Pulmonary artery (tissue), 1 donor: ENCODE measurements around the genes GTF2H2, MCCC2 and ANKRA2.

GRCh38 chr5:71067516-71067965 is at the start of gene GTF2H2:
Gene GTF2H2, minus strand, starts transcription at chr5:71067676.
- PRO-cap, result no peak

- PRO-cap, result no peak
Observed at GRCh38 chr5:71458564-71459031, 3.1 kb downstream of the BDP1 start.

DNA sequence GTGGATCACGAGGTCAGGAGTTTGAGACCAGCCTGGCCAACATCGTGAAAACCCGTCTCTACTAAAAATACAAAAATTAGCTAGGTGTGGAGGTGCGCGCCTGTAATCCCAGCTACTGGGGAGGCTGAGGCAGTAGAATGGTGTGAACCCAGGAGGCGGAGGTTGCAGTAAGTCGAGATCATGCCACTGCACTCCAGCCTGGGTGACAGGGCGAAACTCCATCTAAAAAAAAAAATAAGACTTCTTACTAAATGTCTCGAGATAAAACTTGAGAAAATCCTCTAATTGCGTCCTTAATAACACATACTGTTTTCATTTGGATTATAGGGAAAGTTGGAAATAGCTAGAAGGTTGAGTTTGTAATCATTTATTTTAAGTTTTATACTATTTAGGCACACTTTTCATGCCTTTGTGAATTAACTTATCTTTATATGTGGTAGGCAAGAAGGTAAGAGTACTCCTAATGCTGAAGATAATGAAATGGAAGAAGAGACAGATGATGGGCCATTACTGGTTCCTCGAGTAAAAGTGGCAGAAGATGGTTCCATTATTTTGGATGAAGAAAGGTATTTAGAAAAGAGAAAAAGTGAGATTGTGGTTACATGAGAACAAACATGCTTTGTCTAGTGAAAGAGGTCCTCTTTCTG is 10.3 kb downstream of the BDP1 start:
- PRO-cap, result no peak

DNA sequence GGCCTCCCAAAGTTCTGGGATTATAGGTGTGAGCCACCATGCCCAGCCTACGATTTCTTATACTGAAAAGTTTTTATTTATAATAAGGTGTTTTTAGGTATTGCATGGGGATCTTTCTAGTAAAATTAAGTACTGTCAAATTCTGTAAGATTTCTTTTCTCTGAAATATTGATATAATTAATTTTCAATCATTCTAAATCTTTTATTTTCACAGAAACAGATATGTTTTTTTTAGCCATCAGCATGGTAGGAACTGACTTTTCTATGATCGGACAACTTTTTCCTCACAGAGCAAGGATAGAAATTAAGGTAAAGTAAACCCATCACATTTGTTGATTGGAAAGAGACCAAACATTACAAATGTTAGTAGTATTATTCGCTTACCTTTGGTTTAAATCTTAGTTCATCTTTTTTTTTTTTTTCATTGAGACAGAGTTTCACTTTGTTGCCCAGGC is 14.8 kb downstream of the BDP1 start:
- PRO-cap, result no peak

DNA sequence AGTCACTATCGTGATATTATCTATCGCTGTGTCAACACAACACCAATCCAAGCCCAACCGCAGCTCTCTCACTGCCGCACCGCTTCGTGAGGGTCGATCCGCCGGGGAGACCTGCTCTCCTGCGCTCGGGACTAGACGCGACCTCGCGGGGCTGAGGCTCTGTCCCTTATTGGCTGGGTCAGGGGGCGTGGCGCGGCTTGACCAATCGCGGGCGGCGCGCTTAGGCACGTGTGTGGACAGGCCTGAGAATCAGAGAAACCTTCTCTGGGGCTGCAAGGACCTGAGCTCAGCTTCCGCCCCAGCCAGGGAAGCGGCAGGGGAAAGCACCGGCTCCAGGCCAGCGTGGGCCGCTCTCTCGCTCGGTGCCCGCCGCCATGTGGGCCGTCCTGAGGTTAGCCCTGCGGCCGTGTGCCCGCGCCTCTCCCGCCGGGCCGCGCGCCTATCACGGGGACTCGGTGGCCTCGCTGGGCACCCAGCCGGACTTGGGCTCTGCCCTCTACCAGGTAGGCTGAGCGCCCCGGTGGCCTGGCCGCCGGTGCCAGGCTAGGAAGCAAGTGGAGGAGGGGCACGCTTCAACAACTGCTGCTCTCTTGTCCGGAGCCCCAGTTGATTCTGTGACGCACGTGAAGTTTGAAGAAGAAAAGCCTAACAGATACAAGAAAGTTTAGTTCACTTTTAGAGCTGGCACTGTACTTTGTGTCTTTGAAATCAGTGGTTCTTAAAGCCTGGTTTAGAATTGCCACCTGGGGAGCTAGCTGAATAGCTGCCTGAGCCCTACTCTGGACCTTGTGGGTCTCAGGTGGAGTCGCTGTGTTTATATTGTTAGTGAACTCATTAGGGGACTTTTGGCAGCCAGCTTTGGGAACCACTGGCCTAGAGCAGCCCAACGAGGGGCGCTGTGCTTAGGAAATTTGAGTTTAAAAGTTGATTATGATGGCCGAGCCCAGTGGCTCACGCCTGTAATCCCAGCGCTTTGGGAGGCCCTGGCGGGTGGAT is at the start of gene MCCC2:
Gene MCCC2 (plus strand): TSS at position 289 of the 996 bp plus-strand sequence.
- PRO-cap, result bidirectional peak, plus-strand start at position 305 of the sequence, minus-strand start at position 133 of the sequence

DNA sequence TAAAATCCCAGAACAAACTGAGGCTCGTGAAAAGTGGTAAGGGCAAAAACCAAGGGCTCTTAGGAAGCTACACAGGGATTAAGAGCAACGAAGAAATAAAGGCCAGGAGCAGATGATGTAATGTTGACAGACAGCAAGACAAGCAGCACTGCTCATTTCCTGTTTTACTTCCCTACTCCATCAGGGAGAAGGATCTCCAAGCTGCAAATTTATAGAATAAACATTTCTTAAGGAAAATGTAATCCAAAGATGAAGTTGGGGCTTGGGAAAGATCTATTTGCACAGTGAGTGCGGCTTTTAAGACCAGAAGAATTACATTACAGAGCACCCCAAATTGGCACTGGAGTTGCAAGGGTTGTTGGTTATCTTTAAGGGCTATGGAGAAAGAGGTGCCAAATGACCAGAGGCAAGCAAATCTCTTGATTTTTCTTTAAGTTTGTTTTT is 182.2 kb upstream of the MAP1B start:
- PRO-cap, result no peak

DNA sequence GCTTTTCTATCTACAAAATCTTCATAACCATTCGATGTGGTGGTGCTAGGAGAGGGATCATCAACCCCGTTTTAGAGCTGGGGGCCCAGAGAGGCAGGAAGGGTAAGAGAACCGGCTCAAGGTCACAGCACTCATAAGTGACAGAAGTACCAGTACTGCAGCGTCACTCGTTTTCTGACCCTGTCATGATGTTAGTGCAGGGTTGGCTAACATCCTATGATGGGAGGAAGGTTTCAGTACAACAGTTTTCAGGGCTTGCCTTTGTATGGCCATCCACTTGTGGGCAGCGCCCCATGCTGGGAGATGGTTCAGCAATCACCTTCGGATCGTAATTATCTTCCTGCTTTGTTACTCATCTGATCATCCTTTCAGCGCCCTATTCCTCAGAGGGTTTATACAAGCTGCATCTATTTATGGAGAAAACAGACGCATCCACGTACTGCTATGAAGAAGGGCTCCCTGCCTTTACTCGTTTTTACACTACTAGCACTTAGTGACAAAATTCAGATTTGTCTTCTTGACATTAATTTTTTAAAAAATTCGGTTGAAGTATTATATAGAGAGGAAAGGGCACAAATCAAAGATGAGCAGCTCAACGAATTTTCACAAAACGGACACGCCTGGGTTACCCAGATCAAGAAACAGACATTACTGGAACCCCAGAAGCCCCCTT is 2.4 kb downstream of the MAP1B start:
- PRO-cap, result no peak

- PRO-cap, result no peak
Observed at GRCh38 chr5:72166370-72167214, 59.3 kb downstream of the MAP1B start.

- PRO-cap, result no peak
Observed at GRCh38 chr5:72194698-72195594, 87.7 kb downstream of the MAP1B start.

DNA sequence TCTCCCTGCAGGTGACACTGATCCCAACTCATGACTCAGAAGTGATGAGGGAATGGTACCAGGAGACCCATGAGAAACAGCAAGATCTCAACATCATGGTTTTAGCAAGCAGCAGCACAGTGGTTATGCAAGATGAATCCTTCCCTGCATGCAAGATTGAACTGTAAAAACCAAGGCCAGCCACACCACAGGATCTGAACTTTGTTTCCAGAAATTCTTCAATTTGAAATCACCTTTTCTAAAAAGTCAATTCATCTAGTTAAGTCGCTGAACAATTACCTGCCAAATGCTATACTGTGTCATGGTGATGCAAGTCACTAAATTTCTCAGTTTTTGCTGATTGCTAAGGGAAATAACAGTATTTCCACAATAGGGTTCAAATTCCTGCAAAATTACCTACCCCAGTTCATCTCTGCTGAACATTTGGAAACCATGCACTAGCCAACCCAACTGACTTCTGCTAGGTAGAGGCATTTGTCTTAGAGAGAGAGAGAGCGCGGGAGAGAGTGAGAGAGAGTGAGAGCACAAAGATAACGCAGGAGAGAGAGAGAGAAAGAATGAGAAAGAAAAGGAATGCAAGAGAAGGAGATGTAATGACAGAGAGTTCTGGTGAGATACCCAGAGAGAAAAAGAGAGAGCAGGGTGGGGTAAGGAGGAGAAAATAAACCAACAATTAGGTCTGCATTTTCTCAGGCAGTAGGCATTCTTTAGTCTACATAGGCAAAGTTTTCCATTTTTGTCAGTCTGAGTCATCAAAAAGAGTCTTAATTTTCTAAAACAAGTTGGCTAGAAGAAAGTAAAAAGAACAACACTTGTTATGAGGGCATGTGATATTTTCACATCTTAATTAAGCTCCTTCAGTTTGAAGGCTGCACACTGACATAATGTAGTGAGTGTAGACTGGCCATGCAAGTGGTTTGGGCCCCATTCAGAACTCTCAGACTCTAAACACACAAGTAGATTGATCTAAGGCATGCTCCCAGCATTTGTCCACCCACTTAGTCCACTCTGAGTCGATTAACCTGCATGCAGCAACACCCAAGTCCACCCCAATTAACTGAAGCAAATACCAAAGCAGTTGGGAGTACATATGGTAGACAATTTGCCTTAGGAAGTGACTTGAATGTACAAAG is 98.2 kb downstream of the MAP1B start:
- PRO-cap, result no peak

DNA sequence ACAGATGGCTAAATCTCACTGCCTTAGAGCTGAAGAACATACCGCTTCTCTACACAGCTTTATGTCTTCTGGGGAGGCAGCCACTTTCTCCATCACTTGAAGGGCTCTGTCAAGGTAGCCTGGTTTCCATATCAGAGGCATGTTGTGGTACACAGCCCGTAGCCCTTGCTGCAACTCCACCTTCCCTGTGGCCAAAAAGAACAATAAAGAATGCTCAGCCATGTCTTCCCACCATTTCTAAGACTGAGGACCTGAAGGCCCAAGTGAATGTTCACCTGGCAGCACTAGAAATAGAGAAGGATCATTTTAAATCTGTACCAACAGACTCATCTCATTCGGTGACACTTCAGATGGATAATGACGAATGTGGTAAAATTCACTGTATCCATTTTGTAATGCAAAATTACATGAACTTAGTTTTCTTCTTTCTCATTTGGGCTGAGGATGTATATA is 94.0 kb downstream of the MRPS27 start:
- PRO-cap, result no peak

GRCh38 chr5:72556200-72557440 is 49.4 kb upstream of the ZNF366 start:
- PRO-cap, result bidirectional peak, plus-strand start at chr5:72556962, minus-strand start at chr5:72556948

DNA sequence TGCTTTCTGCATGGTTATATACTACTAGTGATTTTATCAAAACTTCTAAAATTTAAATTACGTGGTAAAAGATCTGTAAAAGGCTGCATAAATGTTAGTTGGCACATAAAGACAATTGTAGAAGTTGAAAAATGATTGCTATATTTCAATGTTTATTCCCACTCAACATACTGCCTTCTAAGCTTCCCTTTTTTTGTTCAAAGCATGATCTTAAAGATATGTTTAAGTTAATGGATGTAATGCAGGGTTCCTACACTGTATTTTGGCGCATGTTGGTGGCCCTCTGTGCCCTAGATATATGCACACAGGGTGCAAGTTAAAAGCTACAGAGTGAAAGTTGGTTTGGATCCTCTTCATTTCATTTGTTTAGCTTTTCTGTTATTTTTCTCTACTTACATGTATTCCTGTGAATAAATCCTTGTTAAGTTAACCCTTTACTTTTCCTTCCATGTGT is 45.9 kb upstream of the FCHO2 start:
- PRO-cap, result no peak

DNA sequence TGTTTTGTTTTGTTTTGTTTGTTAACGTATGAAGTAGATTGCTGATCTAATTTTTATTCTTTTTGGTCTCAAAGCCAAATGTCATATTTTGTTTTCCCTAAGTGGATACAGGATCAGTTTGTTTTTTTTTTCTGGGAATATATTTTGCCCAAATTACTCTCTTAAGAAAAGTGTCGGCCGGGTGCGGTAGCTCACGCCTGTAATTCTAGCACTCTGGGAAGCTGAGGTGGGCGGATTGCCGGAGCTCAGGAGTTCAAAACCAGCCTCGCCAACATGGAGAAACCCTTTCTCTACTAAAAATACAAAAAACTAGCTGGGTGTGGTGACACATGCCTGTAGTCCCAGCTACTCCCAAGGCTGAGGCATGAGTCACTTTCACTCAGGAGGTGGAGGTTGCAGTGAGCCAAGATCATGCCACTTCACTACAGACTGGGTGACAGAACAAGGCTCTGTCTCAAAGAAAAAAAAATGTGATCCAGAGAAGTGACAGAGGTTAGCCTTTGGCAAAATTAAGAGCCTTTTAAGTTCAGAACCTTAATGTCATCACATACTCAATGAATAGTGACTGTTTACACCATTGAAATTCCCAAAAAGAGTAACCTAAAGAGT is 26.5 kb upstream of the TMEM171 start:
- PRO-cap, result no peak

- PRO-cap, result no peak
Observed at GRCh38 chr5:73246734-73247078, 73.7 kb downstream of the TMEM174 start.

- PRO-cap, result no peak
Observed at GRCh38 chr5:73507092-73507560, 8.9 kb downstream of the BTF3 start.

- PRO-cap, result unidirectional peak, minus-strand start at chr5:73565376; unidirectional peak, minus-strand start at chr5:73565413; bidirectional peak, plus-strand start at chr5:73565773, minus-strand start at chr5:73565668
Observed at GRCh38 chr5:73564861-73565897, at the start of gene ANKRA2. Gene ANKRA2, minus strand, starts transcription at chr5:73565639.

- PRO-cap, result no peak
Observed at GRCh38 chr5:73713785-73714568, 88.0 kb downstream of the ARHGEF28 start.

DNA sequence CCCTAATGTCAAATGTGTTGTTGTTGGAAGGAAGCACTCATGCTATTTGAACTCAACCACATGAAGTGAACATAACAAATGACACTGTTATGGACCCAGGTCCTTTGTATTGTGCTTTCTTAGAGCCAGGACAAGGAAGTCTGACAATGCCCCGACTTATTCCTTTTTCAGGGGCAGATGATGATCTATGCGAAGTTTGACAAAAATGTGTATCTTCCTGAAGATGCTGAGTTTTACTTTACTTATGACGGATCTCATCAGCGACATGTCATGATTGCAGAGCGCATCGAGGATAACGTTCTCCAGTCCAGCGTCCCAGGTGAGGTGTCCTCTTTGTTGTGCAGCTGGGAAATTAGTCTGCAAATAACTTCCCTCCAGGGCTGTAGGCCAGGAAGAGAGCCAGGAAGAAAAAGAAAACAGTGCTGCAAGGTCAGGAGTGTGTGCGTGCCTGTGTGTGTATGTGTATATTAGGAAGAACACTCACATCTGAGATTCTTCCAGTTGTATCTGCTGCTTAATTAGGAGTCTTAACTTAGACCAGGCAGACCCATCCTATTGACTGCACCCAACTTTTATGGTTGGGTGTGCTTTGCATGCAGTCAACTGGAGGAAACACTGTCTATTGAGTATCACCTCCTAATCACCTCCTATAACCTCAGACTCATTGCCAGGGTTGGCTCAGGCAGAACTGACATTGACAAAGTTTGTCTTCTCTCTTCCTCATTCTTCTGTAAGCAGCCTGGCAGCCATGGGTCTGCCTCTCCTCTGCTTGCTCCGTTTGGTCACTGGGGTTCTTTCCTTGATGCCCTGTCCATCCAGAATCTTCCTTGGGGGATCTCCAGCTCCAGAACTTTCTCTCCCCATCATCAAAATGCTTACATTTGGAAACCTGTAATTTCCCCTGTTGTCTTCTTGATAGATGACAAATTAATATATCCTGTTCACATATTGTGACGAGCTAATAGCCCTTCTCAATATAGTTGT is 124.0 kb downstream of the ARHGEF28 start:
- PRO-cap, result no peak

DNA sequence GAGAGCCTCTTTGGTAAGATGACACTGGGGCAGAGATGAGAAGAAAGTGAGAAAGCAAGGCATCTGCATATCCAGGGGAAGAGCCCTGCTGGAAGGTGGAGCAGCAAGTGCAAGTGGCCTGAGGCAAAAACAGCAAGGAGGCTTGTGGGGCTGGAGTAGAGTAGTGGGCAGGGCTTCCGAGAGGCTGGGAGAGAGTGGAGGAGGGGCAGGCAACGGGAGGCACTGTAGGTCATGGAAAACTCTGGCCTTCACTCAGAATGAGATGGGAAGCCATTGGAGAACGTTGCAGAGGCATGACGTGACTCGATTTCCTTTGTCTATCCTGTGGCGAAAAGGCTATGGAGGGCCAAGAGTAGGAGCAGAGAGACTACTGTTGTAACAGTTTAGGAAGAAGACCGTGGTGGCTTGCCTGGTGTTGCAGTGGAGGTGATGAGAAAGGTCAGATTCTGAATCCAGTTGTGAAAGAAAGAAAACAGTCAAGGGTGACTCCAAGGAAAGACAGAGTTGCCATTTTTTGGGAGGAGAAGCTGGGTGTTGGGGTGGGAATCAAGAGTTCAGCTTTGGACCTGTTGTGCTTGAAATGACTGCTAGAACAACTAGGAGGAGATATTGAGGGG is 199.4 kb downstream of the ARHGEF28 start:
- PRO-cap, result no peak